ENCODE measurements around a stretch of chr12.

DNA sequence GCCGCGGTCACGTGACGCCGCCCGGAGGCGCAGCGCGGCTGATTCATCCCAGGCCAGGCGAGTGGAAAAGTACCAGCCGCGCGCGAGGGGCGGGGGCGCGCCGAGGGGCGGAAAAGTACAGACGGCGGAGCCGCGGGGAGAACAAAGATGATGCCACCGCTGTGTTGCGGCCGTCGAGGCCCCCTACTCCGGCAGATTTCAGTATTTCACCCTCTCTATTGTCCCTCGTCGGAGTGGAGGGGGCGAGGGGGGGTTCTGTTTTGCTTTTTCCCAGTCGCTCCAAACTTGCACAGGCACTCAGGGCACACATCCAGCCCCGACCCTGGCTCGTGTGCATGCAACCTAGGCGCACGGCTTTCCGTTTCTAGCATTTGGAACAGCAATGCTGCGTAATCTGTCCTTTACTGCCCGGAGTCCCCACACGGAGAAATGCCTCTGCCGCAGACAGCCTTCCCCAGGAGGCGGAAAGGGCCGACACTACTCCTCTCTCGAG is 1.1 kb downstream of the SLC38A2 start:
- PRO-cap, result bidirectional peak, plus-strand start at position 120 of the sequence, minus-strand start outside the sequence

DNA sequence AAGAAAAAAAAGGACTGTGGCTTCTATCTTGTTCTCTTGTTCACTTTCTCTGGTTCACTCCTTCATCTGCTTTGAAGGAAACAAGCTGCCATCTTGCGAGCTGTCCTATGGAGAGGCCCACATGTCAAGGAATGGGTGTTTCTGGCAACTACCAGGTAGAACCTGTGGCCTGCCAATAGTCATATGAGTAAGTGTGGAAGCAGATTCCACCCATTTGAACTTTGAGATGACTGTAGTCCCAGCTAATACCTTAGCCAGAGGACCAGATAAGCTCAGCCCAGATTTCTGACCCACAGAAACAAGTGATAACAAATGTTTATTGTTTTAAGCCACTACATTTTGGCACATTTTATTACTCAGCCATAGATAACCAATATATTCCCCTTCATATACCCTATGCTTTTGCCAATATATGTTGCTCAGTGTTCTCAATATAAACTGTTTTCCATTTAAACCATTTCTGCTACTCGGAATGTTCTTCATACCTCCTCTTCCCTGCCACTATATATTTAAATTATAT is 4.0 kb upstream of the SLC38A2 start:
- PRO-cap, result no peak

DNA sequence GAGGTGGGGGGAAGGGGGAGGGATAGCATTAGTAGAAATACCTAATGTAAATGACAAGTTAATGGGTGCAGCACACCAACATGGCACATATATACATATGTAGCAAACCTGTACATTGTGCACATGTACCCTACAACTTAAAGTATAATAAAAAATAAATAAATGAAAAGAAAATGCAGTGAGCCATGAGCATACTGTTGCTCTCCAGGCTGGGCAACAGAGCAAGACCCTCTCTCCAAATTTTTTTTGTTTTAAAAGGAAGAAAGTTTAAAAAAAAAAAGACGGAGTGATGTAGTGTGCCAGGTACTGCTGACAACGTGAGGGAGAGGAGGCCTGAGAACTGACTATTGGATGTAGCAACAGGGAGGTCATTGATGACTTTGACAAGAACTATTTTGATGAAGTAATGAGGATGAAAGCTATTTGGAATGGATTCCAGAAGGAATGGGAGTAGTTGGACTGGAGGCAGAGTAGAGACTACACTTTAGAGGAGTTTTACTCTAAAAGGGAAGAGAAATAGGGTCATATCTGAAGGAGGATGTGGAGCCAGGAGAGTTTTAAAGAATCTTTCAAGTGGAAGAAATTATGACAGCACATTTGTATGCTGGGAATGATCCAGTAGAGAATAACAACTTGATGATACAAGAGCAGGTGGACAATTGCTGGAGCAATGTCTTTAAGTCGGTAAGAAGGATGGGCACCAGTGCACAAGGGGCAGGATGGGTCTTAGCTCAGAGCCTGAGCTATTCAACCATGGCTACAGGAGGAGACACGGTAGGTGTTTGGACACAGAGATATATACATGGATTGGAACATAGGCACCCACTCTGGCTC is 27.8 kb upstream of the SLC38A2 start:
- PRO-cap, result no peak

- PRO-cap, result no peak
Measured at GRCh38 chr12:46431618-46432304, 59.2 kb upstream of the SLC38A2 start.

GRCh38 chr12:46470069-46470326 is 97.4 kb upstream of the SLC38A2 start:
- PRO-cap, result no peak

- PRO-cap, result no peak
Measured at GRCh38 chr12:46585765-46586297, 213.3 kb upstream of the SLC38A2 start.

DNA sequence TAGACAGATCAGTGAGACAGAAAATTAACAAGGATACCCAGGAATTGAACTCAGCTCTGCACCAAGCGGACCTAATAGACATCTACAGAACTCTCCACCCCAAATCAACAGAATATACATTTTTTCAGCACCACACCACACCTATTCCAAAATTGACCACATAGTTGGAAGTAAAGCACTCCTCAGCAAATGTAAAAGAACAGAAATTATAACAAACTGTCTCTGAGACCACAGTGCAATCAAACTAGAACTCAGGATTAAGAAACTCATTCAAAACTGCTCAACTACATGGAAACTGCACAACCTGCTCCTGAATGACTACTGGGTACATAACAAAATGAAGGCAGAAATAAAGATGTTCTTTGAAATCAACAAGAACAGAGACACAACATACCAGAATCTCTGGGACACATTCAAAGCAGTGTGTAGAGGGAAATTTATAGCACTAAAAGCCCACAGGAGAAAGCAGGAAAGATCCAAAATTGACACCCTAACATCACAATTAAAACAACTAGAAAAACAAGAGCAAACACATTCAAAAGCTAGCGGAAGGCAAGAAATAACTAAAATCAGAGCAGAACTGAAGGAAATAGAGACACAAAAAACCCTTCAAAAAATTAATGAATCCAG is 205.6 kb downstream of the SLC38A4 start:
- PRO-cap, result no peak

DNA sequence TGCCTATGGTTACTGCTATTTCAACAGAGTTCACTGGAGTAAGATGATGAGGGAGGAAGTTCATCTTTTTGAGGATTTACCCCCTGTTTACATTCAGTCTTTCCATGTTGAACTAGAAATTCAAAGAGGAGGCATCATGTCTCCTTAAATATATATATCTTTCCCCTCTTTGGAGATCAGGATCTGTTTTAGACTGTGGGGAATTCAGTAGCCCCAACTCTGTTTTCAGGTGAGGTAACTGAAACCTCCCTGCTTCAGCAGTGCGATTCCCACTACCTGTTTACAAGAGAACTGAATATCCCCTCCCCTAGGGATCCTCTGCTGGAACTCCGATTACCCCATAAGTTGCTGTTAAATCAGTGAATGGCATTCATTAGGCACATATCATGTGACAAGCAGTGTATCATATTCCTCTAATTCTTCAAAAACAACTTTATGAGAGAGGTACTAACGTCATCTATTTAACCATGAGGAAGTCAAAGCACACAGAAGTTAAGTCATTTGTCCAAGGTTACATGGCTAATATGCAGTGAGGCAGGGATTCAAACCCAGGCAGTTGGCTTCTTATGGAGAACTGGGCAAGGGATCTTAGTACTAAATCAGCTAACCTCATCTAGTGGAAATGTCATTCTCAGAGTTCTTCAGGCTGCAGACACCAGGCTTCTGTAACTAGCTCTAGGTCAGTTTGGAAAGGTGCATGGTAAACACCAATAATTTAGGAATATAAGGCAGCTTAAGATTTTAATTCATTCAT is 44.0 kb upstream of the PCED1B start:
- PRO-cap, result no peak

GRCh38 chr12:47360654-47361738 is 281.2 kb upstream of the AMIGO2 start:
- PRO-cap, result no peak

- PRO-cap, result no peak
Measured at GRCh38 chr12:47378058-47378598, 298.4 kb upstream of the AMIGO2 start.

GRCh38 chr12:47725775-47726395 is 595 bp upstream of the ENDOU start:
- PRO-cap, result no peak

DNA sequence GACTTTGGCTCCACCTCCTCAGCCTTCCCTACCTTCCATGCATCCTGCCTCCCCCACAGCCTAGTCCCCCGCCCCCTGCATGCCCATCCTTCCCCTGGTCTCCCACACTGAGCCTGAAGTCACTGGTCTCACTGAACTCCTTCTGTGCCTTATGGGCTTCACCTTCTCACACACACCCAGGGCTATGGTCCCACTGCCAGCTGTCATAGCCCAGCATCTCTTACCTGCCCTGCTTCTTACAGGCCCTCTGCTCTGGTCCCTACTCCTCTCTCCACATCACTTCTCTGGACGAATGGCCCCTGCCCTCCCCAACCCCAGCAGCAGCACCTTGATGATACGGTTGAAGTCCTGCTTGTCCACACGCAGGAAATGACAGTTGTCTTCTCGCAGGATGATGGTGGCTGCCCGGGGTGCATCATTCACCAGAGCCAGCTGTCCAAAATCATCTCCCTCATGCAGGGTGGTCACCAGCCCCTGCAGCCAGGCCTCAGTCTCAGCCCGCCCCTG is 9.6 kb downstream of the RAPGEF3 start:
- PRO-cap, result no peak

- PRO-cap, result no peak
Measured at GRCh38 chr12:47754756-47755154, 3.9 kb downstream of the RAPGEF3 start.

DNA sequence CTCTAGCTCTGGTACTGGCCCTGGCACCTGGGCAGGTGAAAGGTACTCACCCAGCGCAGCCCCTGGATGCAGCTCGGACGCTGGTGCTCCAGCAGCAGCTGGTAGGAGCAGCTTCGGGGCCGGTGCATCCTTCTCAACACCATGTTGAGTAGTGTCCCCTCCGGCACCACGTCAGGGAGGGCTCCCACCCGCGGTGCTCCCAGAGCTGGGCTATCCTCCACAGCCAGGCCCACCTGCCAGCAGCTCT is 941 bp downstream of the RAPGEF3 start:
- PRO-cap, result no peak

- PRO-cap, result no peak
Measured at GRCh38 chr12:47759419-47759707, 683 bp upstream of the RAPGEF3 start.

DNA sequence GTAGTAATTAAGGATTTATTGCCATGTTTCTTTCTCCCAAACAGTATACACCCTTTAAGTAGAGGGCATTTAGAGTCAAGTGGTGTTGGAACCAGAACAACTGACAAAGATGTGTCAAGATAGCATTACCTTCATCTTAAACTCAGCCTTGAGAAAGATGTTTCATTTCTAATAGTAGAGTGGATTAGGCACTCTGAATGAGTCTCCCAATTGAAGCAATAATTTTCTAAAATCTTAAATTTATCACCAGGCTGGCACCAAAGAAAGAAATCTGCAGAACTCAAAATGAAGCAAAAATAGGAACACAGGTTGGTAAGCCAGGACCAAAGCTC is 8.1 kb upstream of the VDR start:
- PRO-cap, result no peak

DNA sequence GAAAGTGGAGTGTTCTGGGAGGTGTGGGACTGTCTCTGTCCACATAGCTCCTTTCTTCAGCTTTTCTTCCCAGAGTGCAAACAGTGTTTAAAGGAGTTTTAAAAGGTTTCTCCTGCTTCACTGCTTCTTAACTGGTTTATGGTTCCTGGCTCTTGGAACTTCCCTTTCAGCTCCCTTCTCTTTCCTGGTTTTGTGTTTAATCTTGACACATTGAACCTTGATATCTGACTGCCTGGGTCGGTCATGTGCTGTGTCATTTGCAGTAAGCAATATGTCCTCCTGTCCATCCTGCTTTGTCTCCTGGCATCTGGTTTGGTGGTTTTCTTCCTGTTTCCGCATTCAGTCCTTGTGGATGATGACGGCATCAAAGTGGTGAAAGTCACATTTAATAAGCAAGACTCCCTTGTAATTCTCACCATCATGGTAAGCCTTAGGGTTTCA is 2.2 kb downstream of the TMEM106C start:
- PRO-cap, result no peak

GRCh38 chr12:48021674-48022409 is 17.6 kb upstream of the COL2A1 start:
- PRO-cap, result no peak

- PRO-cap, result no peak
Measured at GRCh38 chr12:48122300-48123149, 3.4 kb downstream of the PFKM start.

- PRO-cap, result no peak
Measured at GRCh38 chr12:48125794-48126423, 6.7 kb downstream of the PFKM start.

All from right cardiac atrium (tissue), 1 donor.